Placental pericyte (primary cell): ENCODE data around the gene TMEM40.

DNA sequence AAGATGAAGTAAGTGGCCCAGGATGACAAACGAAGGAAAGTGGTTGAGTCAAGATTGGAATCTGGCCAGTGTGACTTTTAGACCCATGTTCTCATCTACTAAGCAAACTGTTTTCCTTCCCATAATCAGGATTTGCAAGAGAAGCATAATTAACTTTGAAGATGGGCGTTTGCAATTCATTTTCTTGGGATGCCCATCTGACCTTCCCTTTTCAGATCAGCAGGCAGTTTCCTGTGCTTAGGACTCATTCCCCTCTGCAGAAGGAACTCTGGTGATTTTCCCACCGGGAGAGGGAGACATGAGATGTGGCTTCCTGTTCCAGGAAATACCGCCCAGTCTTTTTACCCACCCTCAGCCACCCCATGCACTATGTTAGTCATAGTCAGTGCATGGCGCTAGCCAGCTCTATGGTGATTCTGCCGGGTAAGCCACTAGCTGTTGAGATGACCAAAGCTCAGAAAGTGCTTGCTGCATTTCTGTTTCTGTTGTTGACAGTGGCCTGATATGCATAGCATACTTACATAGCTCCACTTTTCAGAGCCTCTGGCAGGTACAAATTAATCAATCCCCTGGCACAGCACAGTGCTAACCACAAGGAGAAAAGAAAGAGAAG lies 129.4 kb downstream of the VGLL4 start:
- CAGE, long polyA plus RNA, result no peak

GRCh38 chr3:11544947-11545622 lies 98.6 kb downstream of the VGLL4 start:
- CAGE, long polyA plus RNA, result no peak

- CAGE, long polyA plus RNA, result no peak
These were observed 84.2 kb downstream of the VGLL4 start for GRCh38 chr3:11559517-11559958.

DNA sequence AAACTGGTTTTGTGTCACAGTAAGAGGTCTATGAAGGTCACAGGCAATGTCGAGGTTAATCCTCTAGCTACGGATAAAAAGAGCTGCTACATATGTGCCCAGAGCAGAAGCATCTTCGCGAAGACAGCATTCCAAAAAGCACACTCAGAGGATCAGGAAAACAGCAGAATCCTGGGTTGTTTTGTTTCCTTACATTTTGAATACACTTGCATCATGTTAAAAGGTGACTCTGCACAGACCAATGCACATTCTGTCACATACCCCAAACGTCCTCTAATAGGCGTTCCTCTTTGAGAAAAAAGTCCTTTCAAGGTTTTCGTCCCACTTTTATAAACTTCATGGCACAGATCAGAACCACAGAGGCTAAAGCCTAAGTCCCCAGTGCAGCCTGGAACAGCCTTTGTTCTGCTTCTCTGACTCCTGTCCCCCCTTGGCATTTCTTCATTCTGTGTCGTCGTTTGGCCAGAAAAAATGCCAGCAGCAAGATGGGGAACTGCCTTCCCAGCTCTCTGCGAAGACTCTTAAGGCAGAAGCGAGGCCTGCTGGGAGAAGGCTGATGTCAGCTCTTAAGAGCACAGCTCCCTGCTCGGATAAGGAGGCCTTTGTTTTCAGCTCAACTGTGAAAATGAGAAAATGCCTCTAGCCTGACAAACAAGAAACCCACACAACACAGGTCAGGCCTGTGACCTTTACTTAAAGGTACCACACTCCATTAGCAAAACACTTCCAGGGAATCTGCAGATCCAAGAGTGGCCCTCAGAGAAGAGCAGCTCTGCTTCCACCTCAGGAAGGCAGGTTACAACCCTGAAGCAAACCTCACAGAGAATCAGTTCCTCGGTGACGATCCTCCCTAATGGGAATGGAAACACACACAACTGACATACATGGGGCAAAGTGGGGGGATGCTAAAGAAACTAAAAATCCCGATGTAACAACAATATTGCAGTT lies 52.5 kb downstream of the VGLL4 start:
- CAGE, long polyA plus RNA, result no peak

- CAGE, long polyA plus RNA, result no peak
These were observed 15.8 kb downstream of the TIMP4 start for GRCh38 chr3:12142907-12143289.

GRCh38 chr3:12149333-12149882 lies 9.3 kb downstream of the TIMP4 start:
- CAGE, long polyA plus RNA, result no peak

GRCh38 chr3:12193222-12193955 lies 34.7 kb upstream of the TIMP4 start:
- CAGE, long polyA plus RNA, result no peak

GRCh38 chr3:12287323-12288449 lies 1.2 kb upstream of the PPARG start:
- CAGE, long polyA plus RNA, result no peak

GRCh38 chr3:12409984-12410745 lies 74.1 kb upstream of the TSEN2 start:
- CAGE, long polyA plus RNA, result no peak

DNA sequence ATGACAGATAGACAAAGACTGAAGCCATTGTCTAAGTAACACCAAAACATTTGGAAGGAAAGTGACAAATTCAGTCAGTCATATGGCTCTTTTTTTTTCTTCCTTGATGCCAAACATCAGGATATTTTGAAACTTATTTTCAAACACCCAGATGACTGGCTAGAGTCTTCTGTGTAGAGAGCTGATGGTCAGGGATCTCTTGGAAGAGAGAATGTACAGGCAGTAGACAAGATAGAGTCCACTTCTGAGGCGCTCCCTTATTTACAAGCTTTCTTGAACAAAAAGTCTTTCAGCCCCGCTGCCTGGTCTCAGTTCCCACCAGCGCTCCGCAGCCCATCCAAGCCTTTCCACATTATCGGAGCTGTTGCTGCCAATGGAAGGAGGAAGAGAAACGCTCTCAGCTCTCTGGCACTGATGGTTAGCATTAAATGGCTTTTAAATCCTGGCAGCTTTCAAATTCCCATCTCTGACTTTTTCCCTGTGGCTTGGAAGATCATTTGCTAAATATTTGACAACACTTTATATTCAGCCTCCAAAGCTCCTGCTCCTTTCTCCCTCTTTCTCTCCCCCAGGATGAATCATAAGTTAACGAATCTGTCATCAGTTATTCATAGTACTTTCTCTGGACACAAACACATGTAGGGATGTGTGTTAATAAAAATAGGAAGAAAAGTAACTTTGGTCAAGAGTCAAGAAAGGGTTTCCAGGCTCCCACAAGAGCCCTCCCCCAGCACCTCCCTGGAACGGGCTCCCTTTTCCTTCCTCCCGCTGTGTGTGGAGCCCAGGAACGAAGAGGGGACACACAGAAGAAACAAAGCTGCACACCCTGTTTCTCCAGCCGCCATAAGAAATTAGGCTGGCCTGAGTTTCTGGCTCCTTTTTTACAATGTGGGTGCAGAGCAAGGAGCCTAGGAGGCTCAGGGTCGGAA lies 47.8 kb upstream of the TSEN2 start:
- CAGE, long polyA plus RNA, result no peak

DNA sequence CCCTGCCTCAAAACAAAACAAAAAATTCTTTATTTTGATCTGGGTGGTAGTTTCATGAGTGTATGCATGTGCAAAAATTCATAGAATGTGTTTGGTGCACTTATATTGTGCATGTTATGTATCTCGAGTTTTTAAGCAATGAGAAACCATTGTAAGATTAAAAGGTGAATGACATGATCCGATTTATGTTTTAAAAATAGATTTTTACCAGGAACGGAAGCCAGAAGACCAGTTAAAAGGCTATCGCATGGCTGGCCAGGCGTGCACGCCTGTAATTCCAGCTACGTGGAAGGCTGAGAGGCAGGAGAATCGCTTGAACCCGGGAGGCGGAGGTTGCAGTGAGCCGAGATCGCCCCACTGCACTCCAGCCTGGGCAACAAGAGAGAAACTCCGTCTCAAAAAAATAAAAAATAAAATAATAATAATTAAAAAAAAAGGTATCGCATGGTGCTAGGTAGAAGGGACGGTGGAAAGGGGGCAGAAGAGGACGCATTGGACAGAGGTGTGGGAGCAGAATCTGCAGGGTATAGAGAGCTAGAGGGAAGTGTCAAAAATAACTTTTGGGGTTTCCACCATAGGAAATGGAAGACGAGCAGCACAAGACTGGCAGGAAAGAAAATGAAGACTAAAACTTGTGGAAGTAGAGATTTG lies 807 bp upstream of the MKRN2 start:
- CAGE, long polyA plus RNA, result no peak

GRCh38 chr3:12629549-12630077 lies 34.3 kb downstream of the RAF1 start:
- CAGE, long polyA plus RNA, result no peak

DNA sequence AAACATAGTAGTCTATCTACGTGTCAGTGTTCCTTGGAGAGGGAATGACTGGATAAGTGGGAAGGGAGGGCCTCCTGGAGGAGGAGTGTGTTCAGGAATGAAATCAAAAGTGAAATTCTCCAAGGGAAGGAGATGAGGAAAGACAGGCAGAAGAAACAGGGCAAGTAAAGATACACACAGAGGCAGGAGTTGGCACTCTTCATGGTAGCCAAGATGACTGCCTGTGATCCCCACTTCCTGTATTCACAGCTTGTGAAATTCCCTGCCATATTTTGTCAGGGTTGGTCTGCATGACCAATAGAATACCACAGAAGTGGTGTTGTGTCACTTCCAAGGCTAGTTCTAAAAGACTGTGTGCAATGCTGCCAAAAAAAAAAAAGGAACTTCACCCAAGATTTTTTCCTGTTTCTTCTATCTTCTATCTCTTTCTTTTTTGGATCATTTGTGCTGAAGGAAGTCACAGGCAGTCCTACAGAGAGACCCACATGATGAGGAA lies 17.9 kb upstream of the RAF1 start:
- CAGE, long polyA plus RNA, result no peak

DNA sequence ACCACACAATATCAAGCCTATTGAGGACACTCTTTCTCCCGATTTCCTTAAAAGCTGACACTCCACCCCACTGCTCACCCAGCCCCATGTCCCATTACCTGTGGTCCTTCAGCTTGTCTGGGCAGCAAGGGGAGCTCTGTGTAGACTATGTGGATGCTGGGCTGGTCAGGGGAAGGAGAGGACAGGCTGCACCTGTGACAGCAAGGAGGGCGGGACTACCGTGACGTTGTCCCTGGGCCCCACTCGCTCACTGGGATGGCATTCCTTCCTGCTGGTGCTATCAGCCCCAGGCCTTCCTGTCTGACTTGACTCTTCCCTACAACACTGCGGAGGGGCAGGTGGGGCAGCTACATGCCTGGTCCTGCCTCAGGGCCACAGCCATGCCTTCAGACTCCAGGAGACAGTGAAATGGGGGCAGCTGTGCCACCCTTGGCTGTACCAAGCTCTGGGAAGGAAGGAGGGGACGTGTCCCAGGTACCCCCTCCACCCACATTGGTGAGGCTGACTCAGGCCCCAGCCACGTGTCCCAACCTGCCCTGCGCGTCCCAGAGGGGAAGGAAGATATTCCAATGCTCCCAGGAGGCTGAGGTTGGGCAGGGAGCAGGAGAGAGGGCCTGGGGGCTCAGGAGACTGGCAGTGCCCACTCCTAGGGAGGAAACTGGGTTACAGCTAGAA lies at the start of gene TMEM40:
Gene TMEM40 (minus strand): TSS at position 167 of the 675 bp plus-strand sequence.
- CAGE, long polyA plus RNA, result no peak

DNA sequence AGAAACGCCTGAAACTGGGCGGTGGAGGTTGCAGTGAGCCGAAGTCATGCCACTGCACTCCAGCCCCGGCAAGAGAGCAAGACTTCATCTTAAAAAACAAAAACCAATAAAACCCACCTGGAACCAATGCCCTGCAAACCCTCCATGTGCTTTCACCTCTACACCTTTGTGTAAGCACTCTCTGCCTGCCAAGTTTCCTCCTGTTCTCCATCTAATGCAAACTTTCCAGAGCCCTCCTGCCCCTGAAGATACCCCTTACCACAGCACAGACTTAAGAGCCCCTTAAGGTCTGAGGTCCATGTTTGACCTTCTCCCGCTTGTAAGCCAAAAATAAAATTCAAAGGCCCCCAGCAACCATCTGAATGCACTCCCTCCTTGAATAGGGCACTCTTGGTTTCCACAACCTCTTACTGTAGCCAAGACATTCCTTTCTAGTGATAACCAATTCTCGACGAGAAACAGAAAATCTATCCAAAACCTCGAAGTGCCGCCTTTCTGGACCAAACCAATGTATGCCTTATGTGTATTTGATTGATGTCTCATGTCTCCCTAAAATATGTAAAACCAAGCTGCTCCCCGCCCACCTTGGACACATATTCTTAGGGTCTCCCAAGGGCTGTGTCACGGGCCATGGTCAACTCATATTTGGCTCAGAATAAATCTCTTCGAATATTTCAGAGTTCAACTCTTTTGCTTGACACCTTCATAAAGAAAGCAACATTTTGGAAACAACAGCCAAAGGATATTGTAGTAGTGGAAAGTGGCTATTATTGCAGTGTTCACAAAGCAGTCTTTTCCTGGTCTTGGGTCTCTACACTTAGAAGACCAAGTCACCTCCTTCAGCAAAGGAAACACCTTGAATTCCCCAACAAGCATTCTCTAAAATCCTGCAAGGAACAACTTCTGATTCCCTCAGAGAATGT lies 2.8 kb downstream of the RPL32 start:
- CAGE, long polyA plus RNA, result no peak

DNA sequence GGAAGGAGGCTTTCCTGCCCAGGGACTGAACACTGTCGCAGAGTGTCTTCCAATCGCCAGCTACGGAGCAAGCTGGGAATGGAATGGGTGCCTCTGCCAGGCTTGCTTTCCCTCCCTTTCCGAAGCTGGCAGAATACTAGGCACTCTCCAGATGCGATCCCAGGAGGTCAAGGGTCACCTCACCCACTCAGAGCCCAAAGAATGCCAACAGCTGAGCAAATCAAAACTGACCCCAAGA lies 1.2 kb downstream of the RPL32 start:
- CAGE, long polyA plus RNA, result no peak

GRCh38 chr3:12840520-12841417 lies 596 bp downstream of the RPL32 start:
- CAGE, long polyA plus RNA, result no peak

GRCh38 chr3:12875858-12876608 lies 34.7 kb upstream of the RPL32 start:
- CAGE, long polyA plus RNA, result no peak

GRCh38 chr3:13325346-13325674 lies 94.8 kb downstream of the NUP210 start:
- CAGE, long polyA plus RNA, result no peak

GRCh38 chr3:13346963-13348062 lies 72.8 kb downstream of the NUP210 start:
- CAGE, long polyA plus RNA, result no peak